Umbilical cord (tissue), 2 donors: ENCODE measurements around the genes OR52K1, MMP26, OR51S1, OR51A7, OR51L1, HBE1, CNGA4 and TPP1.

GRCh38 chr11:3938988-3939548 is 83.6 kb downstream of the STIM1 start:
- RAMPAGE, long total RNA = no peak

GRCh38 chr11:4055334-4055673 is 39.3 kb upstream of the RRM1 start:
- RAMPAGE, long total RNA = no peak

DNA sequence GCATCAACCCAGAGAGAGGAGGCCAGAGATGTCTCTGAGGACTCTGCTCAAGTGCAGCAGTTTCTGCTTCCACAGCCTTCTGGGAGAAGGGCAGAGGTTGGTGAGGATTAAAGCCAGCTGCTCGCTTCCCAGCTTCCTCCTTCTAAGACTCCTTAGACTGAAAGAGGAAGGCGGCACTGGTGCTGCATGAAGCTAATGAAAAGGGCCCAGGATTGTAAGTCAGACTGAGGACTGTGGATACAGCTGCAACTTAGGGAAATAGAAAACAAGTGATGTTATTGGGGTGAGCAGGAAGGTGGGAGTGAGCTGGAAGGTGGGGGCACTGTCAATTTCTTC is at the start of gene OR52K1:
Gene OR52K1, plus strand, starts transcription at position 152 of the 336 bp plus-strand sequence.
- RAMPAGE, long total RNA = no peak

GRCh38 chr11:4704620-4705031 is at the start of gene MMP26:
Gene MMP26, plus strand, starts transcription at chr11:4704784.
- RAMPAGE, long total RNA = no peak

- RAMPAGE, long total RNA = no peak
These were observed at the start of gene OR51S1 for GRCh38 chr11:4849119-4849410. Gene OR51S1, minus strand, starts transcription at chr11:4849208.

GRCh38 chr11:4903388-4903991 is at the start of gene OR51A7:
Gene OR51A7, plus strand, starts transcription at chr11:4903783.
- RAMPAGE, long total RNA = no peak

GRCh38 chr11:4994613-4995040 is at the start of gene OR51L1:
Gene OR51L1, plus strand, starts transcription at chr11:4994851.
- RAMPAGE, long total RNA = no peak

DNA sequence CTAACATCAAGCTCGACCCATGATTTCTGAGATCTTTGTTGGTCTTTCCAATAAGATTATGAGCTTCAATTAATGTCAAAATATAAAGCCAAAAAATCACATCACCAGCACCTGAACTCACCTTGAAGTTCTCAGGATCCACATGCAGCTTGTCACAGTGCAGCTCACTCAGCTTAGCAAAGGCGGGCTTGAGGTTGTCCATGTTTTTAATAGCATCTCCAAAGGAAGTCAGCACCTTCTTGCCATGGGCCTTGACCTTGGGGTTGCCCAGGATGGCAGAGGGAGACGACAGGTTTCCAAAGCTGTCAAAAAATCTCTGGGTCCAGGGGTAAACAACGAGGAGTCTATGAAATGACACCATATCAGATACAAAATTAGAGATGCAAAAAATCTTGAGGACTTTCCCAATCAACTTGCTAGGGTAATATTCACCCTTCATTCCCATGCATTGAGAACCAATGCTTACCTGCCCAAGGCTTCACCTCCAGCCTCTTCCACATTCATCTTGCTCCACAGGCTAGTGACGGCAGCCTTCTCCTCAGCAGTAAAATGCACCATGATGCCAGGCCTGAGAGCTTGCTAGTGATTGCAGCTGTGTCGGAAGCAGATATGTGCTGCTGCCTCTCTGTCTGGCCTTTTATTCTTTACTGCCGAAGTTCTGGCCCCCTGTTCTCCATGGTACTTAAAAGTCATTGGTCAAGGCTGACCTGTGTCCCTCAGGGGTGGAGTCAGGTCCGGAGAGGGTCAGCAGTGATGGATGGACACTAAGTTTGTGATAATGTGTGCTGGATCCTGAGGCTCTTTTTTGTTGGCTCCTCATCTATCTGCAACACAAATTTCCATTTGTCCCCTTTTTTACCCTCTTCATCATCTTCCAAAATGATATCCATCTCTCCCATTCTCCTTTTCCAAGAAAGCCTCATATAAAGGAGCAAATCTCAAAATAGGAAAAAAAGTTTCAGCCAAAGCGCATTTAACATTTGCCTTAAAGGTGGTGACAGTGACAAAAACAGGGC is at the start of gene HBE1:
Gene HBE1, minus strand, starts transcription at position 613 of the 1,016 bp plus-strand sequence.
- RAMPAGE, long total RNA = no peak

- RAMPAGE, long total RNA = no peak
These were observed 277 bp downstream of the OR52D1 start for GRCh38 chr11:5488730-5489193.

DNA sequence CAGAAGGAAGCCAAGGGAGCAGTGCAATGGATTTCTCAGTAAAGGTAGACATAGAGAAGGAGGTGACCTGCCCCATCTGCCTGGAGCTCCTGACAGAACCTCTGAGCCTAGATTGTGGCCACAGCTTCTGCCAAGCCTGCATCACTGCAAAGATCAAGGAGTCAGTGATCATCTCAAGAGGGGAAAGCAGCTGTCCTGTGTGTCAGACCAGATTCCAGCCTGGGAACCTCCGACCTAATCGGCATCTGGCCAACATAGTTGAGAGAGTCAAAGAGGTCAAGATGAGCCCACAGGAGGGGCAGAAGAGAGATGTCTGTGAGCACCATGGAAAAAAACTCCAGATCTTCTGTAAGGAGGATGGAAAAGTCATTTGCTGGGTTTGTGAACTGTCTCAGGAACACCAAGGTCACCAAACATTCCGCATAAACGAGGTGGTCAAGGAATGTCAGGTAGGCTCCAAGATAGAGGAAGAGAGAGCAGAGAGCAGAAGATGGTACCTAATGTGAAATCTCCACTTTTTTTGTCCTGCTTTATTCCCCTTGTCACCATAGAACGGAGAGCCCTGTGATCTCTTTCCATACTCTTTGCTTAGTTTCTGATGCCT is 6.7 kb downstream of the TRIM22 start:
- RAMPAGE, long total RNA = no peak

GRCh38 chr11:5700245-5700870 is 10.8 kb downstream of the TRIM22 start:
- RAMPAGE, long total RNA = no peak

DNA sequence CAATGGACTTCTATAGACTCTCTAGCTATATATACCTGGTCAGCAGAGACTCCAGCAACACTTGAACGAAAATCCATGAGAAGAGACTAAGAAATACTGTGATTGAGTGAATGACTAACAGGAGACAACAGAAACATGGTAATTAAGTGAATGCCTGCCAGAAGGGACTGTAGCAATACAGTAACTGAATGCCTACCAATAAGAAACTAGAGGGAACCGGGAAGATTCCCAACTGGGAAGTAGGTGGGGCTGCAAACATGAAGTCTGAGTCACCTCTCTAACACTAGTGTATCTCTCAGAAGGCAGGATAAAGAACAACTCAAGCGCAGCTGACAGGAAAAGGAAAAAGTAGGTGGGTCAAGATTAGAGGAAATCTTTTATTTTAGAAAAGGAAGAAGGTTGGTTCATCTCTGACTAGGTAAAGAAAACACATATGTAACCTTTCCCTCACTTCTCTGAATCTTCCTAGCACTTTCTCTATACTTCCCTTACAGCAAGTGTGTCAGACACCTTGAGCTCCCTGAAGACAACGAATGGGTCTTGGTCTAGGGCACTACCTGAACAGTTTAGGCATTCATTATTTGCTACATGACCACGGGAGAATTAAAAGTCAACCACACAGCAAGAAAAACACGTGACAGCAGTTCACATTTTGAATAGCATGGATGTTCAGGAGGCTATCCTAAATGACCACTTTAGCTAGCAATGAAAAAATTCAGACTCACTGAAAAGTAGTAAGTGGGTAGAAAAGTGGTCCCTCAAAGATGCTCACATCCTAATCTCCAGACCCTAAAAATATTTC is 14.1 kb downstream of the C11orf42 start:
- RAMPAGE, long total RNA = no peak

DNA sequence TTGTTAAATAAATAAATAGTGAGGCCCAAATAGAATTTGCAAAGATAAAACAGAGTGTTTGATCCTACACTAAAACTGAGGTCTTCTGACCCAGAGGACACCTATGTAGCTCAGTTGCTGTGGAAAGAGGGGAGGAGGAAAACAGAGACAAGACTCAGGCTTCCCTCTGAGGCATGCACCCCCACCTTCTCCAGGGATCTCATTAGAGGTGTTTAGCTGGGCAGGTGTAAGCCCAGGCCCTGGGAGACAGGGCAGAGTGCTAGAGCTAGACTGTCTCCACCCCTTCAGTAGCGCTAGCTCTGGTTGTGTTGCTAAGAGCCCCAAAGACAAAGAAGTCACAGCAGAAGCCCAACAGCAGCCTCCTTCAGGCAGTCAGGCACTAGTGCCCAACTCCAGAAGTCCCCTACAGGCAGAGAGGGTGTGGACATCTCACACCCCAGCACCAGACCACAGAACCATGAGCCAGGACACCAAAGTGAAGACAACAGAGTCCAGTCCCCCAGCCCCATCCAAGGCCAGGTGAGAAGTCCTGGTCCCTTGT is at the start of gene CNGA4:
Gene CNGA4, plus strand, starts transcription at position 340 of the 541 bp plus-strand sequence.
- RAMPAGE, long total RNA = no peak

DNA sequence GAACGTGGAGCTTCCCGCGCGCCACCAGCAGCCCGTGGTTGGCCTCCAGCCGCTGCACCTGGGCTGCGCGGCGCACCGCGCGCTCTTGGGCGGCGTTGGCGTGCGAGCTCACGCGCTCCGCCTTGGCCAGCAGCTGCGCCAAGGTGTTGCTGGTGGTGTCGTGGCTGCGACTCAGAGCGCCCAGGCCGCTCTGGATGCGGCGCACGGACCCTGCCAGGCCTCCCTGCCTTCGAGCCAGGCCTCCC is 275 bp downstream of the CAVIN3 start:
- RAMPAGE, long total RNA = no peak

DNA sequence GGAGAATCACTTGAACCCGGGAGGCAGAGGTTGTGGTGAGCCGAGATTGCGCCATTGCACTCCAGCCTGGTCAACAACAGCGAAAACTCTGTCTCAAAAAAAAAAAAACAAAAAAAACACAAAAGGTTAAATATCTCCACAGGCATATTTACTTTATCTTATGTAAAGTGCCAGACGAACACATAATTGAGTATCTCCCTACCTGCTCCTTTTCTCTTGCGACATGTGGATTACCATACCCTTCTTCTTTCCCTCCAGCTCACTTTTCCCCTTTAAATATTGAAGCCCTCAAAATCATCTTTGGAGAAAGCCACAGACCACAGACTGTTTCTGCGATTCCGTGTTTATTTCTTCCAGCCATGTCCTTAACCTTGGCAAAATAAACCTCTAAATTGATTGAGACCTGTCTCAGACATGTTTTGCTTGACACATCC is 2.2 kb upstream of the SMPD1 start:
- RAMPAGE, long total RNA = no peak

GRCh38 chr11:6394633-6395146 is 4.4 kb downstream of the SMPD1 start:
- RAMPAGE, long total RNA = no peak

DNA sequence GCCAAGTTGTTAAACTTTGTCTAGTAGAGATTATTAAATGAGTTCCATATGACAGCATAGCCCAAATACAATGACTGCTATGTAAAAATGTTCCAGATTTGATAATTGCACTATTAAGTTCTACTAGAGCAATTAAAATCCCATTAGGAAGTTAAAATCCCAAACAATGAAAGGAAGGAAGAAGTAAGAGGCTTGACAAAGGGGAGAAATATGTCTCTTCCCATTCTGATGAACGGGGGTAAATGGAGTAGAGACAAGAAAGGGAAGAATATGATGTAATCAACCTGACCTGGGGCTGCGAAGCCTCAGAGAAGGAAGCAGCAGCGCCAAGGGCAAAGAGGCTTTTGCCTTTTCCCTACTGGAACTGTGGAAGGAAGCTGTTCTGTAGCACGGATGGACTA is 26.8 kb downstream of the RRP8 start:
- RAMPAGE, long total RNA = no peak

DNA sequence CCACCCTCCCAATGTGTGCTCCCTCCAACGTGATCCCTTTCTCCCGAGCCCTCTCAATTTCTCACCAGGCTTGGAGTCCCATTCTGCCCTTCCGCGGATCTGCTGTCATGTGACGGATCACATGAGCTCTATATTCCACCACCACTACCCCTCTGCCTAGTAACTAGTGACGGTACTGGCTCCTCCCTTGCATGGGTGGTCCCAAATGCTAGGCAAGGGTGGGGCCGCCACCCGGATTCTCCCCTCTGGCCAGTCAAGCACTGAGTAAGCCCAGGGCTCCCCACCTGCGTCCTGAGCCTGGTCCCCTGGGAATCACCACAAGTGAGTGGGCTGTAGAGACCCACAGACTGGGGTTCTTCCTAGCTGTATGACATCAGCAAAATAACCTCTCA is at the start of gene TPP1:
Gene TPP1, minus strand, starts transcription at position 104 of the 392 bp plus-strand sequence.
- RAMPAGE, long total RNA = start-site peak on the minus strand centred at position 95 of the sequence, 12 bp wide, 83 and 81 reads in 2 replicates

DNA sequence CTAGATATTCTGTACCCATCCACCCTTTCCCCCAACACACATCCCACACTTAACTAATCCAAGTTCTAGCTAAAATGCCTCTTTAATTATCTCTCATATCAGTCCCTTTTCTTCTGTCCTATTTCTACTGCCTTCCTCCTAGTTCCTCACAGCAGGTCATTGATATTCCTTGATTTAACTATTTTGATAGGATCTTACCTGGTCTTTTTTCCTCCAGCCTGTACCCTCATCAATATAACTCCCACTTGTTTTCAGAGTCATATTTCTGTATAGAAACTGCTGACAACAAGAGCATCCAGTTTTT is 1.2 kb downstream of the OR6A2 start:
- RAMPAGE, long total RNA = no peak

DNA sequence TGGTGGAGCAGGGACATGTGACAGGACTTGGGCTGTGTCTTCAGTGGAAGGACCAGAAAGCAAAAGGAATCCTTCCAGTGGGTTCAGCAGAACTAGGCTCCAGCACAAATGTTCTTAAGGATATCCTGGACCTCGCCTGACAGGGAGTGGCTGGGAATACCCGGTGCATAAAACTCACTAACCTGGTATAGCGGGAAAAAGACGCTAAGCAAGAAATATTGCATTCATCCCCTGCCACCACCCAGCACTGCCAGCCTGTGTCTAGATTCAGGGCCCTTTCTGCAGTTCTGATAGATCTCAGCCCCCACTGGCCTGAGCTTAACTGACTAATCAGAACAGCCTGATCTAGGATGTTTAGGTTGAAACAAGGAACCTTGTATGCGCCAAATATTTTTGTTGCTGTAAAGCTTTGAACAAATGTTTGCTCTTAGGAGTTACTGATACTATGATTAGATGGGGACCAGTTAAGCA is 24.8 kb downstream of the PPFIBP2 start:
- RAMPAGE, long total RNA = no peak